CMK (cell line): ENCODE results near the genes MRPL23, IGF2, INS and CD81.

GRCh38 chr11:1685738-1686074, 11.3 kb upstream of the KRTAP5-6 start:
- RRBS = no CpG with 5 or more reads among the region's 10 CpGs

GRCh38 chr11:1689325-1690281, 7.4 kb upstream of the KRTAP5-6 start:
- RRBS = 65% methylated on average over 4 of the region's 33 CpGs

GRCh38 chr11:1733495-1733842, 16.9 kb downstream of the IFITM10 start:
- RRBS = no CpG with 5 or more reads among the region's 7 CpGs

GRCh38 chr11:1733858-1734485, 16.4 kb downstream of the IFITM10 start:
- RRBS = no CpG with 5 or more reads among the region's 22 CpGs

- RRBS = under 1% methylated on average over 4 of the region's 13 CpGs
These were observed 971 bp upstream of the TNNI2 start for GRCh38 chr11:1837851-1838169.

DNA sequence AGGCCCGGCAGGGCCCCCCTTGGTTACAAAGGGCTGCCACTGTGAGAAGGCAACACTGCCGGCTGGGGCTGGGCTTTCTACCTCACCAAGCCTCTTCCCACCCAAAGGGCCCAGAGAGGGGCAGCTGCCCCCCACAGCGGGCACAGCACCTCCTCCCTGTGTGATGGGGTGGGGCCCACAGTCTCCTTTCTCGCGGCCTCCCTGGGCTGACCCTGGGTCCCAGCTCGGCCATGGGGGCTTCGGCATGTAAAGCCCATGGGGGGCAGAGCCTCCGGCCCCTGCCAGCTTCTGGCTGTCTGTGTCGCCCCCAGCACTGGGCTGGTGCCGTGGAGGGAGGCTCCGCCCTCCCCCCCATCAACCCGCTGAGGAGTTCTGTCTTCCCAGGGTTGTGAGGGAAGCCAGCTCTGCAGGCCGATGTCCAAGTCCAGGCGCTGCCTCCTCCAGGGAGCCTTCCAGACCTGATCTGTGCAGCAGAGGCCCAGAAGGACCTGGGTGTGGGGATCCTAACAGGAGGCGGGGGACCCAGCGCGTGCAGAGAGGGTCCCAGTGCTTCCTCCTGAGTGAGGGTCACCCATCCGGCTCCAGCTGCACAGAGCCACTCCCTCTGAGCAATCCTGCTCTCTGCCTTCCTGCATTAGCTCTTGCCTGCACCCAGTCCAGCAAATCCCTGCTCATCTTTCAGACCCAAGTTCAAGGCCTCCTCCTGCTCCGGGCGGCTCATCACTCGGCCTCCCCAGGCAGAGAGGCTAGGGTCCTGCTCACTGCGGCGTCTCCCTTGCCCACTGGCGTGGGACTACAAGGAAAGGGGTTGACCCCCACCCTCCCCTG, 16.6 kb downstream of the PRR33 start:
- RRBS = 73% methylated on average over 2 of the region's 24 CpGs

DNA sequence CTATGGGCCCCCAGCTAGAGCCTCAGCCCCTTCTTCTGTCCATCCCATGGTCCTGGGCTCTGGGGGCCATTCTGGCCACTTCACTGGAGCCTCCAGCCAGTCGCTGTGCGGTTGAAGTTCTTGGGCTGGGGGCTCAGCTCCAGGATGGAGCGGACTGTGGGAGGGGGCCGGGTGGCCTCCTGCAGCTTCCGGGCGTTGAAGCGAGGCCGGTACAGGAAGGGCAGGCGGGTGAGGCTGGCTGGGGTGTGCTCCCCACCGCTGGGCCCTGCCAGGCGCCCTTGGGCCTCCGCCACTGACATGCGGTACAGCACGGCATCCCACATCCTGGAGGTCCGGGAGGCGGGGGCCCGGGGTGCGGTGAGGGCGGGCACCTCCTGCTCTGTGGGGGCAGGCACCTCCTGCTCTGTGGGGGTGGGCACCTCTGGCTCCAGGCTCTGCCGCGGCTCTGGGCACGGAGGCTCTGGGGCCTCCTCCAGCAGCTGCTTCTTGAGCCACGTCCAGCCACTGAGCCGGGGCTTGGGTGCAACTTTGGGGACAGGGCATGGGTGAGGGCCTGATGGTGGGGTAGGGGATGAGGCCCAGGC, 2.5 kb downstream of the PRR33 start:
- RRBS = no CpG with 5 or more reads among the region's 24 CpGs

- RRBS = no CpG with 5 or more reads among the region's 4 CpGs
These were observed 3.6 kb upstream of the TNNT3 start for GRCh38 chr11:1915764-1916374.

DNA sequence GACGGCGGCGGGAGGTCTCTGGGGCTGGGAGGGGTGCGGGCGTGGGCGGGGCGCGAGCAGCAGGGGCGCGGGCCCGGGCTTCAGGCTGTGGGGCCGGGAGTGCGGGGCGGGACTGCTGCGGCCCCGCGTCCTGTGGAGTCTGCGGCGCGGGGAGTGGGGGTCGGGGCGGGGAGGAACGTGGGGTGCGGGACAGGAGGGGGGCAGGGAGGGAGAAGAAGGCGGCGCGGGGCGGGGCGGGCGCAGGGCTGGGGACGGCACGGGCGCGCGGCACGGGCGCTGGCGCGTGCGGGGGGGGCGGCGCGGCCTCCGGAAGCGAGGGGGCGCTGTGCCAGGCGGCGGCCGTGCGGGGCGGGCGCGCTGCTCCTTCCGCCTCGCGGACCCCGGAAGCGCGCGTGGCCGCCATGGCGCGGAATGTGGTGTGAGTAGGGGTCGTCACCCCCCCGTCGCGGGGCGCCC, at the start of gene MRPL23:
Gene MRPL23 (plus strand): TSS at position 371 of the 456 bp plus-strand sequence.
- RRBS = 1% methylated on average over 13 of the region's 68 CpGs

DNA sequence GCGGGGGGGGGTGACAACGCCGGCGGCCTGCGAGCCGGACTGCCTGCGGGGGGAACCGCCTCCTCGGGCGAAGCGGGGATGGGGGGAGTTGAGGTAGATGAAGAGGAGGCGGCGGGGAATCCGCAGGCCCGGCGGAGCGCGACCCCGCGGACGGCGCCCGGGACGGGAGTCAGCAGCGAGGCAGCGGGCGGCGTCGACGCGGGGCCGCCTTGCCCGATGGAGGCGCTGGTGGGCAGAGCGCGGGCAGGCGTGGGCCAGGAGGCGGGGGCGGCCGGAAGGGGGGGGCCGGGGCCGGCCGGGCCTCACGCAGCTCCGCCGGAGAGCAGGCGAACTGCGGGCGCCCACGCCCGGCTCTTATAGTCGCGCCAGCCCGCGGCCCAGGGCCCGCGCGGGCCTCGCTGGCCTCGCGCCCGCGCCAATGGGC, at the start of gene IGF2:
Gene IGF2 (minus strand): TSS at position 328 of the 424 bp plus-strand sequence.
- RRBS = 17% methylated on average over 15 of the region's 63 CpGs

DNA sequence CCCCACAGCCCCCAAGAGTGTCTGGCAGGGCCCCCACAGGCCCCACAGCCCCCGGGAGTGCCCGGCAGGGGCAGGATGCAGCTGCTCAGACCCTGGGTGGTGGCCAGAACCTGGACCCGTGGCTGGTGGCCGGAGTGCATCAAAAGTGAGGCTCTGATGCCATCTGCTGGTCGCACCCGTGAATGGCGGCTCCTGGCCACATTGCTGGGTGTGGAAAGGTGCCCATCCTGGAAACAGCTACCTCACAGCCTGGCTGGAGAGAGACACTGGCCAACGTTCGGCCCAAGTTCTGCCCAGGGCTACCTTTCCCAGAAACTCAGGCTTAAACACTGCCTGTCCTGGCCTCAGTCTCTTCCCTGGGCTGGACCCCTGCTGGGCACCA, 4.5 kb downstream of the INS start:
- RRBS = 2% methylated on average over 3 of the region's 9 CpGs

DNA sequence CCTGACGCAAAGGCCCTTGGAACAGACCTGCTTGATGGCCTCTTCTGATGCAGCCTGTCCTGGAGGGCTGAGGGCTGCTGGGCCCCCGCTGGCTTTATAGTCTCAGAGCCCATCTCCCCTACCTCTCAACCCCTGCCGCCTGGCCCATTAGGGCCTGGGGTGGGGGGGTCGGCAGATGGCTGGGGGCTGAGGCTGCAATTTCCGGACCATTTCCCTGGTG, at the start of gene INS:
Gene INS (minus strand): TSS at position 69 of the 220 bp plus-strand sequence.
- RRBS = 10% methylated on average over 1 of the region's 5 CpGs

GRCh38 chr11:2208738-2209157, 37.1 kb upstream of the TH start:
- RRBS = no CpG with 5 or more reads among the region's 16 CpGs

DNA sequence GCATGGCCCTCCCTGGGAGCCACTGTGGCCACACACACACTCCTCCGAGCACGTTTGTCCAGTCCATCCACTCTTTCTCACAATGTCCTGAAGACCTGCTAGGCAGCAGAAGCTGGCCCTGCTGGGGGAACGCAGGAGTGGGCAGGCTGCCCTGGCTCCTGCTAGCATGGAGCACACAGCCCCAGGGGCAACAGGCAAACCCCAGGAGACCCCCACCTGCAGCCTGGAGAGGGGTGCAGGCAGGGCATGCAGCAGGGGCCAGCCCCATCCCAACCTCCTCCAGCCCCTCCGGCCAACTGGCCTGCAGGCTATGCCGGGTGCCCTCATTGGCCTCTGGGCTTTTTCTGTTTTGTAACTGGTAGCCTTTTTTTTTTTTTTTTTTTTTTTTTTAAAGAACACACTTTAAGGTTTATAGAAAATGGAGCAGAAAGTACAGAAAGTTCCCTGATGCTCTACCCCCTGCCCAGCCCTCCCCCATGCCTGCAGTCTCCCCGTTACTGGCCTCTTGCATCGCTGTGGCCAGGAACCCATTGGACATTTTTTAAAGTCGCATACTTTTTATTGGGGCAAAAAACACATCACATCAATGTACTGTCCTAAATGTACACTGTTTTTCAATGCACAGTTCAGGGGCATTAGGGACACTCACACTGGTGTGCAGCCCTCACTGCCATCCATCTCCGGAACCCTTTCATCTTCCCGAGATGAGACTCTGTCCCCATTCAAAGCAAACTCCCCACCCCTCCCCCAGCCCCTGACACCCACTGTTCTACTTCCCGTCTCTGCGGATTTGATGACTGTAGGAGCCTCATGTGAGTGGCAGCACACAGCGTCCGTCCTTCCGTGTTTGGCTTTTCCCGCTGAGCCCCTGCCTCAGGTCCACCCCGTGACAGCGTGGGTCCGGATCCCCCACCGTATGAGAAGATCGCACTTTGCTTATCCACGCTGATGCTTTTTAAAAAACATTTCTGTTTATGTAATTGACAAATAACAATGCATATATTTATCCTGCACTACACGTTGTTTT, 41.6 kb upstream of the TH start:
- RRBS = no CpG with 5 or more reads among the region's 23 CpGs

- RRBS = 3% methylated on average over 2 of the region's 11 CpGs
These were observed 1.9 kb downstream of the TSPAN32 start for GRCh38 chr11:2303649-2304189.

DNA sequence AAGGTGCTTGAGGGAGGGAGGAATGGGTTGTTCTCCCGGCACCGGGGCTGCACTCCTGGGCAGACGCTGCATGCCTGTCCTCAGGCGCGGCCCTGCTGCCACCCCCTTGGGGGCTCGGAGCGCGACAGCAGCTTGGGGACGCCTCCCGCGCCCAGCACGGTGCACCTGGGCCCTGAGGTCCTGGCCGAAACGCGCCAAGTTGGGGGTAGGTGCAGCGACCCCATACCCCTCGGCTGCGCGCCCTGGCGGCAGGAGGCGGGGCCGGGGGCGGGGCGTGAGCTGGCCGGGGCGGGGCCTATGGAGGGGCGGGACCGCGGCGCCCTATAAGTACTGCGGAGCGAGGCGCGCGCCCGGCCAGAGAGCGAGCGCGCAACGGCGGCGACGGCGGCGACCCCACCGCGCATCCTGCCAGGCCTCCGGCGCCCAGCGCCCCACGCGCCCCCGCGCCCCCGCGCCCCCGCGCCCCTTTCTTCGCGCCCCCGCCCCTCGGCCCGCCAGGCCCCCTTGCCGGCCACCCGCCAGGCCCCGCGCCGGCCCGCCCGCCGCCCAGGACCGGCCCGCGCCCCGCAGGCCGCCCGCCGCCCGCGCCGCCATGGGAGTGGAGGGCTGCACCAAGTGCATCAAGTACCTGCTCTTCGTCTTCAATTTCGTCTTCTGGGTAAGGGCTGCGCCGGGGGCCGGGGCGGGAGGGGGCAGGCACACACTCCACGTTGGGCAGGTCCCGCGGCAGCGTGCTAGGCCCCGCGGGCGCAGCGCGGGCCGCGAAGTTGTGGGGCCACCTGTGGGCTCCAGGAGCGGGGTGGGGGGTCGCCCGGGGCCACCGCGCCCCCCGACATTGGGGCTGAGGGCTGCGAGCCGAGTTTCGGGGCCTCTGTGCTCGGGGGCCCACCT, at the start of gene CD81:
Gene CD81 (plus strand): TSS at position 353 of the 891 bp plus-strand sequence.
- RRBS = 2% methylated on average over 36 of the region's 108 CpGs

- RRBS = no CpG with 5 or more reads among the region's 9 CpGs
These were observed 2.4 kb downstream of the CD81 start for GRCh38 chr11:2379392-2380011.

DNA sequence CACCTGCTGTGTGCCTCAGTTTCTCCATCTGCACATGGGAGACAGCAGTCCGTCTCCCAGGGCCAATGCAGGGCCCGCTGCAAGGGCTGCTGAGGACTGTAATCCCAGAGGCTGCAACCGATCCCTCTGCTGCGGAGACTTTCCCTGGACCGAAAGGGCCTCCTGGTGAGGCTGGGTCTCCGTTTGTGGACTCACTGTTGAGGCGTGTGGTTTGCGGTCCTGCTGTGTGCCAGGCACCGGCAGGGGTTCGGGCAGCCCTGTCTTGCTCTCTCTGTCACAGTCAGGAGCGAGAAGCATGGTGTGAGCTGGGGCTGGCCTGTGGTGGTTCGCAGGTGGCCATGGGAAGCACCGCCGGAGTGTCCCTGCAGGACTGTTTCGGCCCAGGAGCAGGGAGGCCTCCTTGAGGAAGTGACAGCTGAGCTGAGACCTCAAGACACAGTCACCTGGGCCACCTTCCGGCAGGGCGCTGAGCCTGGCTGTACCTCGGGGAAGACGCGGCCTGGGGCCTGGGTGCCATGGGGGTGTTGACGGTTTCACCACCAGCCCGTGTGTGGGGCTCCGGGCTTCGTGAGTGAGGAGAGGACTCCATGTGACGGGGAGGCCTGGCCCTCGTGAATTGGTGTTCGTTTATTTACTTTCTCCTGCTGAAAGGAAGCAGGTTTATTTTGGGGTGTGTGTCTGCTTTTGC, 132.3 kb downstream of the KCNQ1 start:
- RRBS = 94% methylated on average over 4 of the region's 27 CpGs

- RRBS = no CpG with 5 or more reads among the region's 5 CpGs
These were observed 189.3 kb downstream of the CDKN1C start for GRCh38 chr11:2696211-2696823.